ENCODE data around the gene TSC1.

DNA sequence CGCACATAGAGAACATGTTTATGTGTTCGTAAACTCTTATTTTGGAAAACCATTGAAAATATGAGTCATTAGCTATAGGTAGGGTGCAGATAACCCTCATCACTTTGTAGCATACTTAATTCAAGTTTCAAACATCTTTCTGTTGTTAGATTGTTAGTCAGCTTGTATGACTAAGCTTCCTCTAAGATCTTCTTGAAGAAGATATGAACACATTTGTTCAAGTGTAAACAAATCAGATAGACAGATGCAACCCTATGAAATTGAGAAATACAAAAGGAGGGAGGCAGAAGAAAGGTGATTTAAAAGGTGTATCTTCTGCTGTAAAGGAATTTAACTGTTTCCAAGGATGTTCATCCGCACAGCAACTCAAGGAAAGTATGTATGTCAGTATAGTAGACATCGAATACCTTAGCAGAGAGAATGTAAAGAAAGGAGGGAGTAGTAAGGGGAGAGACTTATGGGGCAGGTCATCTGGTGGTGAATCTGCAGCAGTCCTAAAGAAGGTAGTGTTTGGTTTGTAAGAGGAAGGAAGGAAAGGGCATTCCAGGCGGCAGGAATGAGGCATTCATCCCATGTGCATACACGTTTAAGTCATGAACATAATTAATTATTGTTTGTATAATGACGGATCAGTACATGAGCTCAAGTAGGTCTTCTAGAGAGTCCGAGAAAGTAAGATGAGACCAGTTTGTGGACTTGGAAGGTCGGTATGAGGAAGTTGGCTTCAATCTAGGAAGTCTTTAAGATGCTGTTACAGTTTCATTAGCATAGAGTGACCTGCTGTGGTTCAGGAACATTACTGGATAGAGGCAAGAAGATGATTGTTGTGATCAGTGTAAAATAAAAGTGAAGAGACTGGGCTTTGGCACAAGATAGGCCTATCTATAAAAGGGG, 1.9 kb downstream of the GTF3C4 start:
- PRO-cap = no peak

DNA sequence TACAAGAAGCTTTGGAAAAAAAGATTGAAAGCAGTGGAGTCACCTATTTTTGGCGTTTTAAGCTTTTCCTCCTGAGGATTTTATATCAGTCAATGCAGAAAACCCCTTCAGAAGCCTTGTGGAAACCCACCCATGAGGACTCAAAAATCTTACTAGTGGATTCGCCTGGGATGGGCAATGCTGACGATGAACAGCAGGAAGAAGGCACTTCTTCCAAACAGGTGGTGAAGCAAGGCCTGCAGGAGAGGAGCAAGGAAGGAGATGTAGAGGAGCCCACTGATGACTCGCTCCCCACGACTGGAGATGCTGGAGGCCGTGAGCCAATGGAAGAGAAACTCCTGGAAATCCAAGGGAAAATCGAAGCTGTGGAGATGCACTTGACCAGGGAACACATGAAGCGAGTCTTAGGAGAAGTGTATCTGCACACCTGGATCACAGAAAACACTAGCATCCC, 9.1 kb downstream of the GTF3C4 start:
- PRO-cap = no peak

GRCh38 chr9:132809195-132809986, 68.7 kb downstream of the AK8 start:
- PRO-cap = no peak

- PRO-cap = no peak
Measured at GRCh38 chr9:132942059-132942305, 2.4 kb downstream of the TSC1 start.

DNA sequence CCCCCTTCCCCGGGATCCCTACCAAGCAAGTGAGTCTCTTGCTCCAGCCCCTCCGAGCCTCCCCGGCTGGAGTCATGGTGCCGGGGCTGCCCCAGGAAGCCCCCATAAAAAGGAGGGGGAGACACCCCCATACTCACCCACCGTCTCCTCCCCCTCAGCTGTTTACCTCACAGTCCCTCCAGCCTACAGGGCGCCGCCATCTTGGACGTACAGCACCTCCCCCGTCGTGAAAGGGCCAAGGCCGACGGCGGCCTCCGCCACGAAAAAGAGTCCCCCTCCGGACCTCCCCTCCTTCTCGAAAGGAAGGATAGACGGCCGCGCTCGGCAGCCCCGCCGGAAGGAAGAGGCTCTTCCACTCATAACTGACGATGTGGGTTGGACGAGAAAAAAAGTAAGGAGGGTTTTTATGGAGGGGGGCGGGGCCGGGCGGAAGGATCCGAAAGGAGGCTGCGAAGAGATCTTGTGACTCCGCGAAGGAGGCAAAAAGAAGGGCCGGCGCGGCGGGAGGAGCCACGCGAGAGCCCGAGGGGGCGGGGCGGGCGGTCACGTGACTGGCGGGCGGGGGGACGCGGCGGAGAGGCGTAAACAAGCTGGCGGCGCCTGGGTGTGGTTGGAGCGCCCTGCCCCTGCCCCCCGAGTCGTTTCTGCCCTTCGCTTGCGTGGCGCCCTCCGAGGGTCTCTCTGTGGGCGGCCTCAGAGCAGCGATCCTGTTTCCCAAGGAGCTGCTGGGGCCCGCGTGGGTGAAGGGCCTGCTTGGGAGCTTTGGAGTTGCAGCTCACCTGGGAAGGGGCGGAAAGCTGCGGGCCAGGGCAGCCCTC, at the start of gene TSC1:
TSC1 (minus strand) TSS at position 211 of the 818 bp plus-strand sequence.
- PRO-cap = bidirectional peak, plus-strand start at position 551 of the sequence, minus-strand start at position 203 of the sequence

GRCh38 chr9:132945224-132945770, 881 bp upstream of the TSC1 start:
- PRO-cap = no peak

DNA sequence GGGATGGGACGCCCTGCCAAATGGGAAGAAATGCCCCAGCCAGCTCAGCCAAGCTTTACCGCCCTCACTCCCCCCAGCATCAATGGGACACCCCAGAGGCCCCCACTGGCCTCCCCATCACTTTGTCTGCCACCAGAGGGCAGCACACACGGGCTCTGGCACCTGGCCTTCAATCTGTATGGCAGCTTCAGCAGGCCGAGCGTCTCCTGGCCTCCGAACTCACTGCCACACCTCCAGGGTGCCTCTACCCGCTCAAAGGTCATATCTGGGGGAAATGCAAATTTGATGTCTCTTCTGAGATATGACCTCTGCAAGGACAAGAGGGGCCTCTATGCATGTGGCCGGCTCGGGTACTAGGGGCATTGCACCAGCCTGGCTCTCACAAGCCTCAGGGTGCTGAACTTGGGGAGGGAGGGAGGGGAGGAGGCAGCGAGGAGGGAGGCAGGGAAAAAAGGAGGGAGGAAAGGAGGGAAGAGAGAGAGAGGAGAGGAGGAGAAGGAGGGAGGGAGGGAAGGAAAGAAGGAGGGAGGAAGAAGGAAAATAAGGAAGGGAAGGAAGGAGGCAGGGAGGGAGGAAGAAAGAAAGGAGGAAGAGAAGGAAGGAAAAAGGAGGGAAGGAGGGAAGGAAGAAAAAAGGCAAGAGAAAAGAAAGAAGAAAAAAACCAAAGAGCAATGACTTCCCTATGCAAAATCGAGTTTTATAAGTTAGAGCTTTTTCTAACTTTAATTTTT, 635 bp upstream of the GFI1B start:
- PRO-cap = no peak

- PRO-cap = no peak
Measured at GRCh38 chr9:133037631-133038365, 7.0 kb downstream of the GTF3C5 start.

GRCh38 chr9:133080959-133081679, 19.3 kb downstream of the CEL start:
- PRO-cap = no peak

GRCh38 chr9:133121928-133122503, 976 bp upstream of the RALGDS start:
- PRO-cap = no peak

DNA sequence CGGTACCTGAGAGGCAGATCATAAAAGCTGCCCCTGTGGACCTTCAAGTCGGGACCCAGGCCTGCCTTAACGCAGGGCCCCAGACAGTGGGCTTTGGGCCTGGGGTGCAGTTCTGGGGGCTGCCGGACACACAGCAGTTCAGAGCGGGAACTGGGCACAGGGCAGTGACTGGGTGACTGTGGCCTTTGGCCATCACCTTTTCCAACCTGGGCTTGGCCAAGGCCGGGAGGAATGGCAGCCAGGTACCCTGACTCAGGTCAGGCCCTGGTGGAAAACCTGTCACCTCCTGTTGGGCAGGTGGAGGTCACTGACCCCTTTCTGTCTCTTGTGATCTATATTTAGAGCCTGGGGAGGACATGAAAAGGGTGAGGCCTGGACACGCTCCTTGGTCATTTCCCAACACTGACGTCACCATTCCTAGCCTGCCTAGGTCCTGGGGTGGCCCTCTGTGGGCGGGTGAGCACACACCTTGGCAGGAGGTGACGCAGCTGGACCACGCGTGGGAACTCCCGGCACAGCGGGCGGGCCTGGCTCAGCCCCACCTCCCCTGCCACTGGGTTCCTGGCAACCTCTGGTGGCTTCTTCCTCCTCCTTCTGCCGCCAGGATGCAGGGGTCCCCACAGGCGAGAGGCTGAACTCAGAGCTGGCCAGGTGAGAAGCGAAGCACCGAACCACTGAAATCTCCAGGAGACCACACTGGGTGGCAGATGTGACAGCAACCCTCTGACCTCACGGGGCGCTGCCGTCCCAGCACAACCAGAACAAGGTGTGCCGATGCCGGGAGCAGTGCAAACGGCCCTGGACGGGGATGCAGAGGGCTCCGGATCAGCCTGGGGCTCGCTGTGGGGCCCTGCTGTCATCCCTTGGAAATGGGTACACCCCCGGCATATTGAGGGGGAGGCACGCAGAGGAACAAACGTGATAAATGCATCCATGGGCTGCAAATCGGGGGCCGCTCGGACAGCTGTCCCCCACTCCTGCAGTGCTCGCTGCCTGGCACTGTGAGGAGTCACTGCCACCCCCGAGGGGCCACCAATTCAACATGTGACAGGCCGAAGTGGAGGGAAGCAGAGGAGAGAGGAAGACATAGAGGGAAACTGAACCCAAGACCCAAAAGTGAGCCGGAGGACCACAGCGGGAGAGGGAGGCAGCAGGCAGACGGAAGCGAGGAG, 6.5 kb upstream of the RALGDS start:
- PRO-cap = no peak

- PRO-cap = bidirectional peak, plus-strand start at chr9:133148550, minus-strand start at chr9:133148546
Measured at GRCh38 chr9:133148451-133148706, 15.3 kb downstream of the GBGT1 start.

GRCh38 chr9:133153064-133153998, 10.4 kb downstream of the GBGT1 start:
- PRO-cap = no peak

DNA sequence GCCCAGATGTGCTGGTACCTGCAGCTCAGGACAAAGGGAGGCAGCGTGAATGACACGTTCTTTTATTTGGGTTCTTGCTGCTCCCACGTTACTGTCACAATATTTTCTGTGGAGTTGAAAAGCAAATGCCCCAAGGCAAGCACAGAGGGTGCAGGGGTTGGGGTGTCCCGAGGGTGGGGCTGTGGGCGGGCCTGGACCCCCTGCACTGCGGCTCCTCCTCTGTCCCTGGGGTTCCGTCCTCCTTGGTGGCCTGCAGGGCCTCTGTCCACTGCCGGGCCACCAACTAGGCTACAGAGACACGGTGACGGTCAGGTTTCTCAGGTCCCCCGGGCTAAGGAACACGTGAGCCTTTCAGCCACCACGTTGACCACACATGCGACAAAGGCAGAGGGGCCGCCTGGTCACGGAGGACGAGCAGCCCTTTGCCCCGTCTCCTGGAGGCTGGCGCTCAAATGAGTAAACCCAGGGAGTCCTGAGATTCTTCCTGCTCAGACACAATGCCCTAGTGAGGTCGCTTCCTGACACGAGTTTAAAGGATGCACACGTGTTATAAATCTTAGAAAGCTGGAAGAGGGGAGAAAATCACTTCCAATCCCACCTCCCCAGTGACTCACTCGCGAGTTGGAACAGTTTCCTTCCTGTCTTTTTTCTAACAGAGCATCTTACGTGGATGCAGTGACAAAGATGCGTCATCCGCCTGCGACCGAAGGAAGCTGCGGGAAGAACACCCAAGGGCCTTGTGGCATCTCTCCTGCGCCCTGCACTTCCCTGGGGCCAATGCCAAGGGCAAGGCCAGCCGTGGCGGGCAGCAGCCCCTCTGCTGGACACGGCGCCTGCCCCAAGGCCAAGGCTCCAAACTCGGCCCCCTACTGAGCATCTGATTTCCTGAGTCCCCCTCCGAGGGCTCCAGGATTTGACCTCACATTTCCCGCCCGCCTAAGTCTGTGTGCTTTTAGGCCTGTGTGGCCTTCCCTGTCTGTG, 24.8 kb upstream of the OBP2B start:
- PRO-cap = no peak

- PRO-cap = no peak
Measured at GRCh38 chr9:133348515-133349253, 666 bp downstream of the RPL7A start.

DNA sequence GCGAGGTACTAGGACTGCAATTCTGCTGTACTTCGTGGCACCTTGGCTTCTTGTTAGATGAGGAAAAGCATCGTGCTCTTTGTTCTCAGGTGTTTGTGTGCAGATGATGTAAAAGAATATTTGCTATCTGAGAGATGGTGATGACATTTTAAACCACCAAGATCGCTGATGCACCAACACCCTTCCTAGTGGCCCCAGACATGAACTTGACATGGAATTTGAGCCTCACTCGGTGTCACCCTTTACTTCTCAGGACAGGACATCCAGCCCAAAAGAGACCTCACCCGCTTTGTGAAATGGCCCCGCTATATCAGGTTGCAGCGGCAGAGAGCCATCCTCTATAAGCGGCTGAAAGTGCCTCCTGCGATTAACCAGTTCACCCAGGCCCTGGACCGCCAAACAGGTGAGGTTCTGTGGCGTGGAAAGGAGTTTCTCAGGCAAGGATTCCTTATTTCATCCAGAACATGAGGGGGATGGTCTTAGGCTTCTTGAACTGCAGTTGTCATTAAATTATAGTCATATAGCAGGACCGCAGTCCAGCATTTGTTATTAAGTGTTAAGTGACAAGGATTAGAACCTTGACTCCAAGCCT, 1.4 kb downstream of the RPL7A start:
- PRO-cap = no peak

DNA sequence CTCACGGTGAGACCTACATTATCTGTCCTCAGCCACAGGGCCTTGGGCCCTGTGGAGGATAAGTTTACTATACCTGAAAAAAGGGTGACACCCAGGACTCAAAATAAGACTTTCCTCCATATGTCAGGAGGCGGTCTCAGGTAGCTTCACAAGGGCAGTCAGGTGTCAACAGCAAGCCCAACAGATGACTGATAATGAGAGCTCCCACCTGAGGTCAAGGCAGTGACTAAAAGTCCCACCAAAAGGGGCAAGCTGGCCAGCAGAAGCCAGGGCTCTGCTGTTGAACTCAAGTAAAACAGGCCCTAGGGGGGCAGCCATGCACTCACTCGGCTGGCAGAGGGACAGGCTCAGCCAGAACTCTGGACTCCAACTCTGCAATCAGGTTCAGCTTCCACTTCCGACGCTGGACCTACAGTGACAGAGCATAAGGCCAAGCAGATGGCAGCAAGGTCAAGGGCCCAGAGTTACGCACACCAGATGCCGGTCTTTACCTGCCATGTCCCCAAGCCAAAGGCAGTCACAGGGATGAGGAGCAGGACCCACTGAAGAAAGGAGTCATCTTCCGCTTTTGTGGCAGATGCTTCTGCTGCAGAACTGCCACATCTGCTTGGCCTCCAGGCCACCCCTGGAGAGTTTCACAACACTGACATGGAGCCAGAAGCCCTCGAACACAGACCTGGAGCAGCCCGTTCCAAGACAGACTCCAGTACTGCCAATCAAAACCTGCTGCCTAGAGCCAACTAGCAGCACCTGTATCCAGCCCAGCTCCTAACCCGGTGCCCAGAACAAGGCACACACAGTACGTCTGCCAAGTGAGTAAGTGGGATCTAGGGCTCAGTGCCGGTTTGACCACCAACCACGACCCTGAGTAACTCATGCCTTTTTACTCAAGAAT, 1.7 kb downstream of the SURF1 start:
- PRO-cap = no peak

DNA sequence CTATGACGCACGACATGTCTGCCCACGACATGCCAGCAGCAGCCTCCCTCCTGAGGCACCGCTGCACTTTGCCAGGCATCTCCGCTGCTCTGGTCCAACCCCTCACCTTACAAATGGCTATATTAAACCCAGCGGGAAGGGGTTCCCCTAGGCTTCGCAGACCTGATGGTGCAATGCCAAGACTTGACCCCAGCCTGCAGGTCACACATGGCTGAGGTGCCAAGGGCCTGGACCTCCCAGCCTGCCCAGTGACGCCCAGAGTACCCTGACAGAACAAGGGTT, 8.0 kb downstream of the SURF4 start:
- PRO-cap = no peak

GRCh38 chr9:133370304-133371249, 5.3 kb downstream of the SURF4 start:
- PRO-cap = no peak

GRCh38 chr9:133387536-133388161, 11.5 kb downstream of the STKLD1 start:
- PRO-cap = no peak